Caco-2 (cell line): ENCODE measurements around the genes KRTAP23-1, KRTAP19-4, KRTAP20-1 and KRTAP7-1.

DNA sequence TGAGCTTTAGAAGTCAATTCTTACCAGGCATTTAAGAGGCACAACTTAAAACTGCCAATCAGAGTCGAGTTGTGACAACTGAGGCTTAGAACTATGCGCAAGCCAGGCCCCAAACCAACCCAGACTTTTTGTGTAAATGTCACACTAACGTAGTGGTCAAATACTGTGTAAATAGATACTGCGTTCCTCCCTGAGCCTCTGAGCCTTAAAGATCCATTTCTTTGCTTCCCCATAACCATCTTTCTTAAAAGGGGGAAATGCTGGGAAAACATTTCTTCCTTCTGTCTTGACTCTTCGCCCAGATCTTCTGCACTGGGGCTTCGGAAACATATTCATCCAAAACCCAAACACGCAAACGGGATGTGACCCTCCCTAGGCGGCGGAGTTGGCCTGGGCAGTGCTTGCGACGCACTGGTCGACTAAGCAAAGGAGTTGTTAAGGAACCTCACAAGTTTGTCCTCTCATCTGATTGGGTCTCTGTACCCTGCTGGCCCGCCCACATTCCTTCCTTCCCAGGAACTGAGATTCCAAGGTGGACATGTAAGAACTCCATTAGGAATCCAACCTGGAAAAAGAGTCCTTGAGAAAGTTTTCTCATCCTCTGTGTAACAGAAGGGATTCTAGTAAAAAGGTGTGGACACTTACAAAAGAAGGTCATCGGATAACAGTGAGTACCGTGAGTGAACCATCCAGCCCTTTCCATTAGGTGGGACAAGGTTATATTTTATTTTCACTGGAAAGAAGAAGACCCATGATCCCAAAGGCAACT, 2.5 kb downstream of the ADAMTS5 start:
- PRO-cap: no peak
- RRBS: no CpG with 5 or more reads among the region's 16 CpGs

GRCh38 chr21:27307253-27307779, 340.4 kb upstream of the ADAMTS5 start:
- PRO-cap: no peak
- RRBS: no CpG with 5 or more reads among the region's 1 CpG

GRCh38 chr21:27531913-27532522, 565.1 kb upstream of the ADAMTS5 start:
- PRO-cap: unidirectional peak, plus-strand start at chr21:27532308
- RRBS: no CpG with 5 or more reads among the region's 9 CpGs

DNA sequence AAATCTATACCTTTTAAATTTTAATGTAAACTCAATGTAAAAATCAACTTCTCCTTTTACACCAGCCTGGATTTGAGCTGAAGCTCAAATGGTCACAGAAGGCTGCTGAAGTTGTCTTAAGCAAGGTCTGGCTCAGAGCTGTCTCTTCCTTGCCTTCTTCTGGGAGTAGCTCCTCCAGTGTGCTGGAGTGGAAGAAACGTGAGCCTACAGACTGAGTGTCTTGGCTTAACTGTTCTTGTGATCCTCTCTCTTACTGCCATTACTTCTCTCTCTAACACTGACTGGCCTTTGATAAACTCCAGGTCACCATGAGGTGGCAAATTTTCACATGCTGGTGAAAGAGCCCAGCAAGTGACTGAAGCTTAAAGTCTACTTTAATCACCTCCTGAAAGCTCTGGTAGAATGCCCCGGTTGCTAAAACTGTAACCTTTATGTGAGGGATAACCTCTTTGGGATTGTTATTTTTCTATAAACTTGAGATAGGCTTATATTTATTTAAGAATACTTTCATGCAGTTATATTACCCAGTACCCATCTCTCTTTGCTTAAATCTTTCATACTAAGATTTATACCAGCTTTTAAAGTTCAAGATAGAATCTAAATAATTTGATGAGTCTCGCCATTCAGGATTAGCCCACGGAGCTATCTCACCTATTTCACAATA, 816.6 kb downstream of the N6AMT1 start:
- PRO-cap: no peak
- RRBS: no CpG with 5 or more reads among the region's 4 CpGs

DNA sequence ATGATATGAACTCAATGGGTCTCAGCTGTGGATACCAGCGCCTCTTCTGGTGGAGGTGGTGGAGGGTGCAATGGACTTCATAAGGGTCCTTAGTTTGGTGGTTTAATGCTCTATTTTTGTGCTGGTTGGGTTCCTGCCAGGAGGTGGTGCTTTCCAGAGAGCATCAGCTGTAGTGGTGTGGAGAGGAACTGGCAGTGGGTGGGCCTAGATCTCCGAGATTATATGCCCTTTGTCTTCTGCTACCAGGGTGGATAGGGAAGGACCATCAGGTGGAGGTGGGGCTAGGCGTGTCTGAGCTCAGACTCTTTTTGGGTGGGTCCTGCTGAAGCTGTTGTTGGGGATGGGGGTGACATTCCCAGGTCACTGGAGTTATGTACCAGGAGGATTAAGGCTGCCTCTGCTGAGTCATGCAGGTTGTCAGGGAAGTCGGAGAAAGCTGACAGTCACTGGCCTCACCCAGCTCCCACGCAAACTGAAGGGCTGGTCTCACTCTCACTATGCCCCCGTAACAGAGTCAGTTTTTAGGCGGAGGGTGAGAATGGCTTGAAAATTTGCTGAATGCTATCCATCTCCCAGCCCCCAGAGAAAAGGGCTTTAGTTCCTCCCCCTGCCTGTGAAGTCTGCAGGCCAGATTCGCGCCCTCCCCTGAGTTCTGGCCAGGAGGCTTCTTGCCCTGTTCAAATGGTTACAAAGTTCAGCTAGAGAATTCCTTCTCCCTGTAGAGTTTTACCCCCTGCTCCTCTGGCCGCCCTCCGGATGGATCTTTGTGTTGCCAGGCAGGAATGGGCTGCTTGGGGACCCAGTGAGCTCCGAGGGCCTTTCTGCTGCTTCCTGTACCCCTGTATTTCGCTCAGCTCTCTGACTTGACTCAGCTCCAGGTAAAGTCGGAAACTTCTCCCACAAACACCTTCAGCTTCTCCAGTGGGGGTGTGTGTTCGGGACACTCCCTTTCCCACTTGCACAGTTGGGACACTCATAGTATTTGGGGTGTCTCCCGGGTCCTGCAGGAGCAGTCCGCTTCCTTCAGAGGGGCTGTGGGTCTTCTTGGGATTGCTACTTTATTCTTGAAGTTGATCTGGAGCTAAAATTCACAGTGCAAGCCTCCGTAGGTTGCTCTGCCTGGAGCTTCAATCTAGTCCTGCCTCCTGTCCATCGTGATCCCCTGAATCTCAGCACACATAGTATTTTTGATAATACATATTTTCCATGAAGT, 795.1 kb downstream of the N6AMT1 start:
- PRO-cap: bidirectional peak, plus-strand start at position 597 of the sequence, minus-strand start at position 622 of the sequence
- RRBS: no CpG with 5 or more reads among the region's 19 CpGs

DNA sequence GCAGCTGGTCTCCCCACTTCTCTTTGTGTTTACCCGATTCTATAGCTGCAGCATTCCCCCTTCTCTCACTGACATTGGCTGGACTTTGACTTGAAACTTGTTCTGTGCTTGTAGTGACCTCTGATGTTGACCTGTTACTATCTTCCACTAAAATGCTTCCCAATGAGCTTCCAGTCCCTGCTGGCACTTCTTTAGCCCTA, 545.8 kb downstream of the N6AMT1 start:
- PRO-cap: no peak
- RRBS: no CpG with 5 or more reads among the region's 1 CpG

- PRO-cap: no peak
- RRBS: no CpG with 5 or more reads among the region's 3 CpGs
Observed at GRCh38 chr21:28539122-28539774, 345.9 kb downstream of the N6AMT1 start.

- PRO-cap: no peak
- RRBS: no CpG with 5 or more reads among the region's 2 CpGs
Observed at GRCh38 chr21:28771539-28772317, 113.4 kb downstream of the N6AMT1 start.

GRCh38 chr21:29296381-29296770, 2.3 kb upstream of the BACH1 start:
- PRO-cap: no peak
- RRBS: no CpG with 5 or more reads among the region's 3 CpGs

DNA sequence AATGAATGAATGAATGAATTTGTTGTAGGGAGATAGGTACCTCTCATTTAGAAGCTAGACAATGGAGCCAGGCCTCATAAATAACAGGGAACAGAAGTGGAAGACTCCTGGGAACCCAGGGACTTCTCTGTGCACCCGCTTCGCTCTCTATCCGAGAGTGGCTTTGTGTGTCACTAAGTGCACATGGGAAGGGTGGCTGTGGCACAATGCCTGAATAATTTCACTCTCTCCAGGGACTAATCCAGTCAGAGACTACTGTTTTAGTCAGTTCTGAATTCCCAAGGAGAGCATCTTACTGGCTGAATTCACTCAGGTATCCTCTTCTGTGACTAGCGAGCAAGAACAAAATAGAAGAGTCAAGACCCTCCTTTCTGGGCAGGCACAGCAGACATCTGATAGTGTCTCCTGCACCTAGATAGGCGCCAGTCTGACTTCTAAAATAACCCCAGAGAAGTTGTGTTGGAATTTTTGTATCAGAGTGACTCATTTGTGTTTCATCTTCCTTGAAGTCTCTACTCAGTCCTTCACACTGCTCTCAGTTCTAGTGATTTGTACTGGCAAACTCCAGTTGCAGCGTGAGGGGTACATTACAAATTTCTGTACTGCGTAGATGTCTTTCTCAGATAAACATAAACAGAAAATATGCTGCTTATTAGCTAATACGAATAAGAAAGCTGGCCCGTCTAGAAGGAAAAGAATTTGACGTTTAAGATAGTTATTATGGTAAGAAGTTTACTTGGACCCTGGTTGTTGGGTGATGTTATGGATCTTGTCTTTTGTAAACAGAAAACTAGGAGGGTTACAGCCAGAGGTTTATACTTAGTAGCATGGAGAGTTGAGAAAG, 34.0 kb downstream of the BACH1 start:
- PRO-cap: no peak
- RRBS: no CpG with 5 or more reads among the region's 10 CpGs

- PRO-cap: no peak
- RRBS: no CpG with 5 or more reads among the region's 6 CpGs
Observed at GRCh38 chr21:29411196-29411886, 112.6 kb downstream of the BACH1 start.

GRCh38 chr21:29427556-29428447, 129.1 kb downstream of the BACH1 start:
- PRO-cap: no peak
- RRBS: no CpG with 5 or more reads among the region's 17 CpGs

DNA sequence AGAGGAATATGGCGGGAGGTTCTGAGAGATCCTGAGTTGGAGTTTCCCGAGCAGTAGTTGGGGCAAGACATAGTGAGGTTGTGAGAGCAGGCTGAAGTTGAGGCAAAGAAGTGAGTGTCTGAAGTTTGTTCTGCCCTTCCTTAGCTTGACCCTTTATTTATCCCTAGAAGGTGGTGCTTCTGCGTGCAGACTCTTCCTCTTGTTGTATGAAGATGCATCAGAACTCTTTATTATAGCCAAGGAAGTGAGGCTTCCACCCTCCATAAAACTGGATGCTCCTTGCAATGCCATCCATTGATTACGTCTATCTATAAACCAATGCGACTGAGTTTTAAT, 182 bp downstream of the KRTAP26-1 start:
- PRO-cap: no peak
- RRBS: no CpG with 5 or more reads among the region's 5 CpGs

GRCh38 chr21:30348573-30348867, at the start of gene KRTAP23-1:
TSS of gene KRTAP23-1 (minus strand) at chr21:30348606.
- PRO-cap: no peak
- RRBS: no CpG with 5 or more reads among the region's 2 CpGs

- PRO-cap: no peak
- RRBS: no CpG with 5 or more reads among the region's 8 CpGs
Observed at GRCh38 chr21:30496882-30497384, at the start of gene KRTAP19-4. TSS of gene KRTAP19-4 (minus strand) at chr21:30497165.

DNA sequence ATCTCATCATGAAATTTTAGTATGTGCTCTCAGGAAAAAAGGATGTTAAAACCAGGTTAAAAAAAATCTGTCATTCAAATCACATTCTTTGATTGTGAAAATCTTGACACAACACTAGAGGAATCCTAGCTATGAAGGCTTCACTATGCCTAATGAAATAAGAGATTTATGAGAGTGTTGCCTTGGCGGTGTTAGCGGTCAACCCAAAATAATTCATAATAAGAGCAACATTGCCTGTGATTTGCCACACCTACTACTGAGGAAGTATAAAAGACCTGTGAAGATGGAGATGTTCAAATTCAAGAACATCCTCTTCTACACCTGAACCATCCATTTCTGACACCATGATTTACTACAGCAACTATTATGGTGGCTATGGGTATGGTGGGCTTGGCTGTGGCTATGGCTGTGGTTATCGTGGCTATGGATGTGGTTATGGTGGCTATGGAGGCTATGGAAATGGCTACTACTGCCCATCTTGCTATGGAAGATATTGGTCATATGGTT, at the start of gene KRTAP20-1:
KRTAP20-1 (plus strand) TSS at position 315 of the 507 bp plus-strand sequence.
- PRO-cap: no peak
- RRBS: no CpG with 5 or more reads among the region's 3 CpGs

GRCh38 chr21:30829631-30829883, at the start of gene KRTAP7-1:
TSS of gene KRTAP7-1 (minus strand) at chr21:30829759.
- PRO-cap: no peak
- RRBS: no CpG with 5 or more reads among the region's 2 CpGs

DNA sequence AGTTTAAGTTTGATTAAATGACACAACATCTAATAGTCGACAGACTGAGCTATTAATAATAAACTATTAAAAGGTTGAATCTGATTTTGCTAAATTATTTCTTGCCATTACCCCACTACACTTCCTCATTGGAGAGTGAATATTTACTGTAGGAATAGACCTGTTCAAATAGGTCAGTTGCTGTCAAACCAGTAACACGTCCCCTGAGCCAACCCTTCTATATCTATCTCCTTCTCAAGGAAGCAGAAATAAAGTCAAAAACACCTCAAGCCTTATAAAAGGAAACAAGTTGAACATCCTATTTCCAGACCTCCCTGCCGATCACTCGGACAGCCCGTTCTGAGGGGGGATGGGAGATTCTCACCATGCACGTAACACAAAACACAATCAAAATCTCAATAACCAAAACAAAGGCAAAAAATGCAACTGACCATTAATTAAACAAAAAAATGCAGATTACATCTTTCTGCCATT, 121.5 kb upstream of the KRTAP19-8 start:
- PRO-cap: no peak
- RRBS: no CpG with 5 or more reads among the region's 6 CpGs

DNA sequence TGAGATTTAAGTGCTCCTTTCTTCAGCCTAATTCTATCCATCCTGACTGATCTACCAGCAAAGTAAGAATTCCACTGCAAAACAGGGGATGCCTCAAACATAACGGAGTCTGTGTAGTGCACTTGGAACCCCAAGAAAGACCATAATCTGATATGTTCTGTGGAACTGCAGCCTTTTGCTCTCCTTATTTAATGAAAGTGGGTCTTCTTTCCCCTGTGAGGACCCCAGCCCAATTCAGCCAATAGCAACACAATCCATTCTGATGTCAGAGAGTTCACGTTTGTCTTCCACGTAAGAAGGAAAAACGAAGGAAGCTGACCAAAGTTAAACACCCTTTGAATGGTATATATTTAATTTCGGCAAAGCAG, 112.8 kb downstream of the TIAM1 start:
- PRO-cap: no peak
- RRBS: no CpG with 5 or more reads among the region's 5 CpGs

DNA sequence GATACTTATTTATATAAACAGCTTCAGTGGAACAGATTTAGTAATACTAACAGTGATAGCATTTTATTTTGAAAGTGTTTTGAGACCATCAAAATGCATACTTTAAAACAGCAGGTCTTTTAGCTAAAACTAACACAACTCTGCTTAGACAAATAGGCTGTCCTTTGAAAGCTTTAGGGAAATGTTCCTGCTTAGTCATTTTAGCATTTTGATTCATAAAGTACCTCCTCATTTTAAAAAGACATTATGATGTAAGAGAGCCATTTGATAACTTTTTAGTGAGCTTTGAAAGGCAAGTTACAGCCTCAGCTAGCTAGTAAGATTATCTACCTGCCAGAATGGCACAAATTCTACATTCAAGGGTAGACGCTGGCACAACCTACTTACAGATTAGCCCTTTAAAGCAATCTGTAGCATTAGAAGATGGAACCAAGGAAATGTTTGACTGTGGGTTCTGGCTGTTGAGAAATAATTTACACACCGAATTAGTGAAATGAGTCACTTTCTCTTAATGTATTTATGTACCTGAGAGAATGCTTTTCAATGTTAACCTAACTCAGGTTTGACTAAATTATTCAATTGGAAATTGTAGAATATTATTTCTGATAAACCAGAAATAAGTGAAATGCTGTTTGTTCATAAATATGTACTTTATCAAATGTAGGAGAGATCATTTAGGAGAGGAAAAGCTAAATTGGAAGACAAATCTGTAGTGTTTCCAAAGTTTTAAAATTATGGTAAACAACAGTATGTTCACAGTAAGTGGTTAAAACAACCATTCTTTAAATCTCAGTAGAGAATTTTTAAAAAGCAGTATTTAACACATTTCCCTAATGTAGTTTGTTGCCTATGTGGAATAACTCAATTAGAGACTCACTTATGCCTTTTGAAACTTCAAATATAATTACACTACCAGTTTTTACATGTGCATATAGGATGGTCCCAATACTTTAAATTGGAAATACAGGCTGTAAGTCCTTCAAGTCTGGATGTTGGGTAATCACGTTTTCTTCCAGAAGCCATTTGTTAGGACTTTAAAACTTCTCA, 9.8 kb downstream of the SOD1 start:
- PRO-cap: no peak
- RRBS: no CpG with 5 or more reads among the region's 3 CpGs